H9 (cell line): ENCODE measurements around a stretch of chr11.

DNA sequence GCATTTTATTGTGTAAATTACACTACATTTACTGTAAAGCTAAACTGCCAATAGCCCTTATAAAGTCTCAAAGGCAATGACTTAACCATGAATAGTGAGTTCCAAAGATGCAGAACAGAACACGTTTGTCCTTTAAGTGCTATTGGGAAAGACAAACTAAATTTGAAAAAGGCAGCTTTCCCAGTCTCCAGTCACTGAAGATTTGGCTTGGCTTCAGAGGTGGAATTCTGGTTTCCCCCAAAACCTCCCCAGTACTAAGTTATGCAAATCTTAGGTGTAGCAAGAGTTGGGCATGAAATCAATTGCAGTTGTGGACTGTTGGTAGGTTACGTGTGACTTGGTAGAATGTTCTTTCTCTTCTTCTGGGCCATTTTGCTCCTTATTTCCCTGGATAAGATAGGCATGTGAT is 60.7 kb downstream of the APIP start:
- PRO-cap, result no peak

GRCh38 chr11:35106540-35107134 is 32.3 kb upstream of the CD44 start:
- PRO-cap, result no peak

GRCh38 chr11:35141545-35142339 is 2.8 kb downstream of the CD44 start:
- PRO-cap, result no peak

- PRO-cap, result no peak
Measured at GRCh38 chr11:35180083-35180713, 41.2 kb downstream of the CD44 start.

DNA sequence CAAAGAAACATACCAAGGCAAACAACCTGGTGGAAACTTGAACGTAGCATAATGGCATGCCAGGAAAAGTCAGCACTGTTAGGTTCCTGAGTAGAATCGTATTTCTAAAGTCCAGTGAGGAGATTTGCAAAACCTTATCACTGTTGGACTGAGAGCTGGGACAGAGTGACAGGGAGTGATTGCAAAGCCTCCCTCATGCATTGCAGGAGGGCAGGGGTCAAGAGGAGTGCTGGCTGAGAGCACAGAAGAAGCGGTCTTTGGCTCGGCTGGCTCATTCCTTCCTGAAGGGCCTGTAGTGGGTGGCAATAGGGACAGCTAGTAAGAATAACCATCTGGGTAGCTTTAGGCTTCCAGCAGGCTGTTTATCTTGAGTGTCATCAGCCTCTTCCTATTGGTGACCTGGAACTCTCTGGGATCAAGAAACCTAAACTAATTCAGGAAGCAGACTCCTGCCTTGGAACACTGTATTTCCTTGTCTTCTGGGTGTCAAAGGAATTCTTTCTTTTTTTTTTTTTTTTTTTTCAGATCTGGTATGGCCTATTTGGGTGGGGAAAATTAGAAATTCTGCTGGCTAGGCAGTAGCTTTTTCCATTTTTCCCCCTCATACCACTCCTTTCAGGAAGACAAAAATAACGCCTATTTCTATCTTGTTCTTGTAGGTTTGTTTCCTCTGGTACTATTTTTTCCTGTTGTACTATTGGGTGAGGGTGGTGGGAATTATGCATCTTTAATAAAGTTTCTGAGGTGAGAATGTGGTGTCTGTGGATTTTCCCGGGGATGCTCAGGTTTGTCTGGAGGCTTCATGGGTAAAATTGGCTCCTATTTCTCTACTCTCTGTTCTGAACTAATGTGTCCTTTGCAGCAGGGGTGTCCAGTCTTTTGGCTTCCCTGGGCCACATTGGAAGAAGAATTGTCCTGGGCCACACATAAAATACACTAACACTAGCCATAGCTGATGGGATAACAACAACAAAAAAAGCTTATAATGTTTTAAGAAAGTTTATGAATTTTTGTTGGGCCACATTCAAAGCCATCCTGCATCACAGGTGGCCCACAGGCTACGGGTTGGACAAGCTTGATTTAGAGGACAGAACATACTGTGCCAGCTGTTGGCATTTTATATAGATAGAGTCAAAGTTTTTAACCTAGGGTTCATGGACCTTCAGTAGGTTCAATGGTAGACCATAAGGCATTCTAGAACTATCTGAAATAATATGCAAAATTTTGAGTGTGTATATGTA is 53.7 kb downstream of the CD44 start:
- PRO-cap, result no peak

DNA sequence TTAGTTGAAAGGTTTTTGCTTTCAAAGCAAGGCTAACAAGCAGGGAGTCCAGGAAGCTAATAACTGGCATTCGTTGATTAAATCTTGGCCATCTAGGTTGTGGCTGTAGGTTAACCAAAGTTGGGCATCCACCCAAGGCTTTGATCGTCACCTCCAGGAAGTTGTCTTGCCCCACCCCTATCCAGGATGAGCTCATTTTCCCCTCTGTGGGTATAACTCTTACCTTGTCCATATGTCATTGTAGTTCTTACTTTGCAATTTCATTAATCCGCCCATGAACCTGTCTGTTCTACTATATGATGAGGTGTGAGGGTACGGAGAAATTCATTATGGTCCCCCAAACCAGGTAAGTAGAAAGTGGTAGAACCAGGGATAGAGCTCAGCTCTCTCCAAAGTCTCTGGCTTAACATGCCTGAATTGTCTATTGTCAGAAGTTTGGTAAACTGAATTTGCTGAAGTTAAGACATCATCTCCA is 97.0 kb downstream of the CD44 start:
- PRO-cap, result no peak

DNA sequence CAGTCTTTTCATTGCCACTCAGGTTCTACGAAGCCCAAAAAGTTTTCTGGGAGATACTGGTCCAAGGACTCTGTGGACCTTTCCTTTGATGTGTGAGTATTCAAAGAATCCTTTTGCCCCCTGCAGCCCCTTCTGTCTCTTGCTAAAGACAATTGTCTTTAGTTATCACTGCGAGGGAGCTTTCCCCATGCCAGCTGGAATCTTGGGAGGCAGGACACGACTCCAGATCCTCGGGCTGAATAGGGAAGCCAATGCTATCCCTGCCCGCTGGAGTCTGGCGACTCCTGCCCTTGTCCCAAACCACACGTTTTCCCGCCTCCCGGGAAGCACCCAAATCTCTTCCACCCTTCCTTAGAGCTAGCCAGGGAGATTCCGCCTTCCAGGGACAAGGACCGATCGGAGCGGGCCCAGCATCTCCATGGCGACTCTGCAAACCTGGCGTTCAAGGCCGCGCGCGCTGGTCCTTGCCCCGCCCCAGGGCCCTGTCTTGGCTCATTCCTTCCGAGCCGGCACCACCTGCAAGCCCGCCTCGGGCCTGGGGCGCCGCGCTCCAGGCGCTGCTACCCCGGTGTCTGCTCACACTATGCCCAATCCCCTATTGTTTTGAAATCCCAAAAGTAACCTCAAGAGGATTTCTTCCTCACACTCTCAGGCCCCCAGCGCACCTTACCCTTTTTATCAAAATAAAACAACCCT is 1.2 kb downstream of the SLC1A2 start:
- PRO-cap, result no peak

GRCh38 chr11:35968759-35969557 is 25.1 kb downstream of the LDLRAD3 start:
- PRO-cap, result no peak

- PRO-cap, result no peak
Measured at GRCh38 chr11:36148625-36149219, 140.5 kb downstream of the COMMD9 start.

DNA sequence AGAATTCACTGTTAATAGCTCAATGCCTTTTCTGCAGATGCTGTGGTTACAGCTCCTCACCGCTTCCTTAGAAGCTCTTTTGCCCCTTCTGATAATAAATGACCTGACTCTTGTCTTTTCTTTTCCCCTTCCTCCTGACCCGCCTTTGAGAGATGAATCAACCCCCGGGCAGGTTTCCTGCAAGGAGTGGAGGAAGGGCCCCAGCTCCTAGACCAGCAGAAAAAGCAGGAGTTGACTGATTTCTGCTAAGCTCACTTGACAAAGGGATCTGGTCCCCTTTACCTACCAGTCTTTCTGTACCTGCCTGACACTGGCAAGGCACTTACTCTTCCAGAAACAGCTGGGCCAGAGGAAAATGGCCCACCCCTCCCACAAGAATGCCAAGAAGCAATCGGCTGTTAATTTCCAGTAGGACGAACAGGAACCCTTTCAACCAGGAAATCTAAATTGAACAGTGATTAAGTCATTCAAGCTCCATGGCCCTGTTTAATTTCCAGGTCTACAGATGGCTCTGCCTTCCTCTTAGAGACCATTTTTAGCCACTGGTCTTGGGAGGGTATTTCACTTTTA is 67.4 kb downstream of the PRR5L start:
- PRO-cap, result no peak

DNA sequence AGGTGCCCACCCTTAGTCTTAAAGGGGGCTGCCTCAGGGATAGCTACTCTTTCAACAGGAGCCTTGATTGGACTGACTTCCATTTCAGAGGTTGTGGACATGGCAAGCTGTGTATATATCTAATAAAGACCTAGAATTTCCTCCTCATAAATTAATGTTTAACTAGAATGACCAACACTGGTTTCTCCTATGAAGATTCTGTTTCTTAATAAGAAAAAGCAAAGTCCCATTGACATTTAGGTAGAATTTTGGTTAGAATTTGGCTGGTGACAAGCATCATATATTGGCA is 77.0 kb downstream of the PRR5L start:
- PRO-cap, result no peak

DNA sequence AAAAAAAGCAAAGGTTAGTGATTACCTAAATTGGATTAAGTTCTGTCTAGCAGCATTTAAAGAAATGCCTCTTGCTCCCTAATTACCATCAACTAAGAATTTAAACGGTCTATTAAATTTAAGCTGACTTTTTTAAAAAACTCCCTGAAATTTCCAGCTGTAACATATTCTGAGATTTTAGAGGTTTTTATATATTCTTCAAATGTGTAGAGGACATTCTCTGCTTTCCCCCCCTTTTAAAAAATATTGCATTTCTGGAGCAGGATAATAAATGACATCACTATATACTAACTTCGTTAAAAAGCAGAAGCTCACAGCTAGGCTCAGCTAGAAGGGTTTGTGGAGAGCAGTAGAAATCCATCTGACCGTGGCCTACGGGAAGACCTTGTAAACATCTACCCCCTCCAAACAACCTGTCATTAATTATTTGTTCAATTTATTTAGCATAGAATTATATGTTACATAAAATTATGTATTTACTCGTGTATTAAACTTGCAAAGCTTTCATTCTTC is 84.5 kb downstream of the PRR5L start:
- PRO-cap, result no peak

DNA sequence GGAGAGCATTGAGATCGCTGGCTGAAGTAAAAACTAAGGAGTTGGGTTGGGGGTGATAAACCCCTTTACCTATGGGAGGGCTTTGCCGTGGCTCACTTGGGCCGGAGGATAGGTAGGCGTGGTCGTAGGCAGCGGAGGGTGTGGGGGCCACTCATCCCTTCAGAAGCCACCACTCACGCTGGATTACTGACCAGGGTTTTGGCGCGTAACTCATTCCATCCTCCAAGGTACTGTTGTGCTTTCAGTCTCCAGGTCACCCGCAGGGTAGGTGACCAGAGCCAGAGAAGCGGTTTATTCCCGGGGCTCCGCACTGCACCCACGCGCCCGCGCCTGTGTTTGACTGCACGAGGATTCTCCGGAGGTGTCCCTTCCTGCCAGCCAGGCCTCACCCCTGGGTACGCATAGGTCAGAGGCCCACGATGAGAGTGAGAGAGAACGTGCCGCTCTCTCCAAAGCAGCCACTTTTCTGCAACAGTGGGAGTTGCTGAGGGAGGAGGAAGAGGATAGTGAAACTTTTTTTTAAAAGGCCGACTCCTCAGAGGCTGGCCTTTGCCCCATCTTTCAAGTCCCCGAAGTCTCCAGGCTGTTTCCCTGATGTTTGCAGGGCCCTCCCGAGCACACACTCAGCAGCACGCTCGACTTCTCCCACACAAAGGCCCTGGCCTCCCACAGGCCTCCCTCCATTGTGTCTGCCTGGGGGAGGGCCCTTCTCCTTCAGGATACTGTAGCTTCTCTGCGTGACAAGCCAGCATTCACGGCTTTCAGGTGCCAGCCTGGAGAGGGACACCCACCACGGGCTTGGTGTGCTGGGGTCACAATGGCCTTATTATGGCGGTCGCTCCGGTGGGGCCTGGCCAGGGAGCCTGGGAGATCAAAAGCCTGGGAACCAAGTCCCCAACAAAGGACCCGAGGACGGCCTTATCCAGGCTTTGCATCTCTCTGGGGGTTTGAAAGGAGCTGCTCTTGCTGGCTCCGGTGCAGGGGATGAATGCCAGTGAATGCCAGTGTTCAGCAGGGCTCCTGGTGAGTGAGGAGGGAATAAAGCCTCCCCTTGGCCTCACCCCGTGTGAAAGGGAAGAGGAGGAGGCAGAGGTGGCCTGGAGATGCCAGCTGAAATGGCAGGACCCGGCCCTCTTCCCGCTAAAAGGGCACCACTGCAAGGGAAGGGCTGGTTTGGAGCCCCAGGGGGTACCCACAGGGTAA is 55.2 kb downstream of the TRAF6 start:
- PRO-cap, result bidirectional peak, plus-strand start at position 751 of the sequence, minus-strand start at position 625 of the sequence; bidirectional peak, plus-strand start at position 1,004 of the sequence, minus-strand start at position 1,000 of the sequence

DNA sequence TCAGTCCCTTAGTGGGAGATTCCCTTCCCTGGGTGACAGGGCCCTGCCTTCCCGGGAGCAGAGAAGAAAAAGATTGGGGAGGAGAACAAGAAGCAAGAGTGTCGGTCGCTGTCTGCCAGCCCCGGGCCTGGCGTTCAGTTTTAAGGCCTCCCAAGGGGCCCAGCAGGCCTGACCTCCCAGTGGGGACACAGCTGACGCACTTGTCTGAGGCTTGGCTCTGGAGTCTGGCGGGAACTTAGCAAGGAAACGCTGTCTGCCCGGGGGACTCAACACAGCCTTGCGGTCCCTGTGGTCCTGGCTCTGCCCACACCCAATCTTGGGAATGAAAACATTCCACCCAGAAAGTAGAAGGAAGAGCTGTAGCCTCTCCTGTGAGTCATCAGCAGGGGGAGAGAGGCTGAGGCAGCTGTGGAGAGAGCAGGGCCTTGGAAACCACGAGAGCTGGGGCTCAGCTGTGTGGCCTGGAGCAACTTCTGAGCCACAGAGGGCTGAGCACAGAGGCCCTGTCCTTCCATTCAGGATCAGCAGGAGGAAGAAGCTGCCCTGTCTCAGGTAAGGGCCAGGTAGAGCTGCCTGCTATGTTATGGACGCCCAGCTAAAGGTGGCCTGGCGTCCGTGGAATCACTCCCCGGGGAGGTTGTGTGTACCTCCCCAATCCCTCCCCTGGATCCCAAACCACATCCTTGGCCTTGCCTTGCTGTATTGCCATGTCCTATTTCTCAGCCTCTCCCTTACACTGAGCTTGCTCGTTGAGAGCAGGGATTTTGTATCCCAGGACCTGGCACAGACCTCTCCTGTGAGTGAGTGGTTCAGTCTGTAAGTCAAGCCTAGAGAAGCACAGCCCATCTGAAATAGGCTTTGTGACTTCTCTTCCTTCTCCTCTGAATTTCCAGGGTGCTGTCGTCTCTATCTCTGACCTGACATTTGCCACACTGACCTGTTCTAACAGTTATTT is 54.2 kb downstream of the TRAF6 start:
- PRO-cap, result no peak

DNA sequence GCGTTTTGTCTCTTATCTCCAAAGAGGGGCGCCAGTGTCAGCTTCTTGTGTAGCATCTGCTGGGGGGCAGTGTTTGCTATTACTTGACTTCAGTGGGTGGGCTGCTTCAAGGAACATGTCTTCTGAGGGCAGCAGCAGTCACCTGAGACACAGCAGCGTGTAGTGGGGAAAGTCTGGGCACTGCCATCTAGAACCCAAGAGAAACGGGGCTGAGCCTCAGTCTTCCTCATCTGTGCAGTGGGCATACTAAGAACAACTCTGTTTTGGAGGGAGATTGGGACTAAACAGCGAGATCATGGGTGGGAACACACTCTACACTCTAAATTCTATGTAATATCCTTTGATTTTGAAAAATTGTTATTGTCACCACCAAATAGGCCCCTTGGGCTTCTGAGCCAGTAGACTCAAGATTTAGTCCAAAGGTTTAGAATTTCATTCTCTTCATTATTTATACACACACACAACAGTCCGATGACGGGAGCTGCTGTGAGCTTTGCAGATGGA is 51.9 kb downstream of the TRAF6 start:
- PRO-cap, result no peak

DNA sequence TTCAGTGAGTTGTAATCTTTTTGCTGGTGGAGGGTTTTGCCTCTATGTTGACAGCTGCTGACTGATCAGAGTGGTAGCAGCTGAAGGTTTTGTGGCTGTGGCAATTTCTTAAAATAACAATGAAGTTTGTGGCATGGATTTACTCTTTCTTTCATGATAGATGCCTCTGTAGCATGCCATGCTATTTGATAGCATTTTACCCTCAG is 1705.6 kb downstream of the LRRC4C start:
- PRO-cap, result no peak

GRCh38 chr11:40293593-40294558 is 1165.6 kb downstream of the LRRC4C start:
- PRO-cap, result bidirectional peak, plus-strand start at chr11:40293897, minus-strand start at chr11:40293823; unidirectional peak, minus-strand start at chr11:40294115

GRCh38 chr11:41054014-41054519 is 405.4 kb downstream of the LRRC4C start:
- PRO-cap, result no peak

- PRO-cap, result no peak
Measured at GRCh38 chr11:41705177-41705510, 245.7 kb upstream of the LRRC4C start.

GRCh38 chr11:43312279-43312893 is 590 bp downstream of the API5 start:
- PRO-cap, result bidirectional peak, plus-strand start at chr11:43312556, minus-strand start at chr11:43312455